Smooth muscle cell (in vitro differentiated cells): ENCODE results near the genes INKA1 and LSMEM2.

- RAMPAGE, long total RNA, result no peak
Observed at GRCh38 chr3:49020143-49021154, 1.5 kb upstream of the NDUFAF3 start.

GRCh38 chr3:49025238-49025809, 3.4 kb downstream of the NDUFAF3 start:
- RAMPAGE, long total RNA, result no peak

DNA sequence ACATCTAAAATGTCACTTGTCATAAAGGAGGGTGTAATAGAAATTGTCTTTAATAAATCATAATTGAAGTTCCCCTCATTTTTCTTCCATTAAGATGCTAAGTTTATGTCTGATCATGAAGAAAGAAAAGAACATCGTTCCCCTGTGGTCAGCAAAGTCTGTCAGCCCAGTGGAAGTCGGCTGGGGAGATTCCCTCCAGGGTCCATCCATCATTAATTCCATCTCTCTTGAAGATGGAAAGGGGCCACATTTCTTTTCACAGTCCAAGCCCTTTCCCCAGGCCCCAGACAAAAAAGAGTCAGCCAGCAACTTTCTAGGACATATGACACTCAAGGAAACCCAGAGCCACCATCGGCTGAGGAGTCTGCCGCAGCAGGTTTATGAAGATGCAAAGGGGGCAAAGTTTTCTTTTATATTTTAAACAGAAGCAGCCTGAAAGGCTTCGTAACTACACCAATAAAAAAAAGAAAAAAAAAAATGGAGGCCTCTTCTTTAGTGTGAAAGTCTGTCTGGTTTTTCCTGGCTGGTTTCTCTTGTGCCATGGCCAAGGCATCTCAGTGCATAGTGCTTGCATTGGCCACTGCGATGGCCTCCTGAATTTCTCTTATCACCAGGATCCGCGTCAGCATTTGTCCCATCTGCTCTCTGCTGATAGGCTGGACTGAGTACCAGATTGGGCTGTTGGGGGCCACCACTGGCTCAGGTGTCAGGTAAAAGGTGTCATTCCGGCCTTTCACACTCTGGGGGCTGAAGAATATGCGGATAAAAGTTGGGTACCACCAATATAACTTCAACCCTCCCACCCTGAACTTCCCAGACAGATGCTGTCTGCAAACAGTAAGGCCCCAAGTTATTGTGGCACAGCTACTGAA, 936 bp upstream of the IMPDH2 start:
- RAMPAGE, long total RNA, result no peak

DNA sequence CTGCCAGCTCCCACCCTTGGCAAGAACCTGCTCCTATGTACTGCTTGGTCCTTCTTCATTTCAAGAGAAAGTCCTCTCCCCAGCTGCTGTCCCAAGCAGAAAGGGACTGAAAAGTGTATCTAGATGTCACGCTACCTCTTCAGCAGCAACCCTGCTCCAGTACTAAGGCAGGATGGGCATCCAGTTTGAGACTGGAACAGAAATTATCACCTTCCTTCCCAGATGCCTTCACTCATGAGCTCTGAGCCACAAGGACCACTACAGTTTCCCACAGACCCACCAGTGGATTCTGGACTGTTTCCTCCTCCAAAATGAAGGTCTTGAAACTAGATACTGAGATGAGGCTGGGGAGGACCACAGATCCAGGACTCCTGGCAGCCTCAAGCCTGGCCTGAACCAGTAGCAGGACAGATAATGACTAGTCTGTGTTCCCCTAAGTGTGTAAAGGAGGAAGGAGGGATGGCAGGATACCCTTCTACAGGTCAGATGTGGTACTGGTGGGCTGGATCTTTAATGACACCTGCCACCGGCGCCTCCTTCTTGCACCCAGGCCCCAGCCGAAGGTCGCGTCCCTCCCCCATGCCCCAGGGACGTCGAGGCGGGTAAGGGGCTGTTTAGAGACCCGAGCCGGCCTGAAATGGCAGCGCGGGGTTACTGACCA, 684 bp downstream of the USP19 start:
- RAMPAGE, long total RNA, result no peak

GRCh38 chr3:49173216-49174038, 2.0 kb downstream of the KLHDC8B start:
- RAMPAGE, long total RNA, result no peak

GRCh38 chr3:49343235-49343658, 3.4 kb upstream of the USP4 start:
- RAMPAGE, long total RNA, result no peak

GRCh38 chr3:49378240-49378986, 20.3 kb upstream of the GPX1 start:
- RAMPAGE, long total RNA, result no peak

DNA sequence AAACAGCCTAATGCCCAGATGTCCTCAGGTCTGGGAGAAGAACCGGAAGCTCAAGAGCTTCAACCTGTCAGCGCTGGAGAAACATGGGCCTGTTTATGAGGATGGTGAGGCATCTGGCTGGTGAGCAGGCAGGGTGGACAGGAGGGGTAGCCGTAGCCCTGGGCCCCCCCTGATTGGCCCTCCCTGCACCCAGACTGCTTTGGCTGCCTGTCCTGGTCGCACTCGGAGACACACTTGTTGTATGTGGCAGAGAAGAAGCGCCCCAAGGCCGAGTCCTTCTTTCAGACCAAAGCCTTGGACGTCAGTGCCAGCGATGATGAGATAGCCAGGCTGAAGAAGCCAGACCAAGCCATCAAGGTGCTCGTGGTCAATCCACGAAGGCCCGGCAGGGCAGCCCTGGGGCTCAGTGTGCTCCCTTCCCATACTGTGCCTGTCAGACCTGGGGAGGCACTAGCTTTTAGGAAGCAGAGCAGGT, 1.7 kb downstream of the APEH start:
- RAMPAGE, long total RNA, result no peak

DNA sequence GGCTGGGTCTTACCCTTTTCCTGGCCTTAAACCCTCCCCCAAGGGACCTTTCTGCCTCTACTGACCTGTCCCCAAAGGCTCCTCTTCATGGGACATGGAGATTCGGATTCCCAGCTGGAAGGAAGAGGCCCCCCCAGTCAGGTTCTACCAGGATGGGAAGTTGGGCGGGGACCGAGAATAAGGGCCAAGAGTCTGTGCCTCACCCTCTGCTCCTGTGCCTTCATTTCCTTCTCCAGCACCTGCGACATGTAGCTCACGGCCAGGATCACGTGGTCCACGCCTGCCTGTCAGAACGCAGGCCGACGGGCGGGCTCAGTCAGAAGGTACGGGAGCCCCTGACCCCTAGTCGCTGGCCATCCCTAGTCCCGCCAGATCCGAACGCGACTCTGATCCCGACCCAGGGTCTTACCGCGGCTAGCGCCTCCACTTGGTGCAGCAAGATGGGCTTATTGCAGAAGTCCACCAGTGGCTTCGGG, 524 bp downstream of the GMPPB start:
- RAMPAGE, long total RNA, result no peak

GRCh38 chr3:49724626-49724964, 844 bp upstream of the GMPPB start:
- RAMPAGE, long total RNA, result no peak

GRCh38 chr3:49802942-49803878, at the start of gene INKA1:
TSS of gene INKA1 (plus strand) at chr3:49803261.
- RAMPAGE, long total RNA, result no peak

DNA sequence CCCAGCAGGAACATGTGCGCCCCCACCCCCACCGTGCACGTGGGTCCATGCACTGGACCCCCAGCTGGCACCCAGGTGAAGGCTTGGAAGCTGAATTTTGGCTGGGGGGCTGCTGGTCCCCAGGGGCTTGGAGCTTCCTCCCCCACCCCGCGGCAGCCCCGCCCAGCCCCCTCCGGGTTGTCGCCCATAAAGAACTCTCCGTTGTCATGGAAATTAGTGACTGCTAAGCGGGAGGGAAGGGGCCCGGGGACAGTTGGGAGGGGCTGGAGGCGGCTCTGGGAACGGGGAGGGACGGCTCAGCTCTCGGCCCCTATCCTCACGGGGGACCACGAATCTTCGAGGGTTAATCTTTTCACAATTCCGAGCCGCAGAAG, 562 bp downstream of the CAMKV start:
- RAMPAGE, long total RNA, result no peak

DNA sequence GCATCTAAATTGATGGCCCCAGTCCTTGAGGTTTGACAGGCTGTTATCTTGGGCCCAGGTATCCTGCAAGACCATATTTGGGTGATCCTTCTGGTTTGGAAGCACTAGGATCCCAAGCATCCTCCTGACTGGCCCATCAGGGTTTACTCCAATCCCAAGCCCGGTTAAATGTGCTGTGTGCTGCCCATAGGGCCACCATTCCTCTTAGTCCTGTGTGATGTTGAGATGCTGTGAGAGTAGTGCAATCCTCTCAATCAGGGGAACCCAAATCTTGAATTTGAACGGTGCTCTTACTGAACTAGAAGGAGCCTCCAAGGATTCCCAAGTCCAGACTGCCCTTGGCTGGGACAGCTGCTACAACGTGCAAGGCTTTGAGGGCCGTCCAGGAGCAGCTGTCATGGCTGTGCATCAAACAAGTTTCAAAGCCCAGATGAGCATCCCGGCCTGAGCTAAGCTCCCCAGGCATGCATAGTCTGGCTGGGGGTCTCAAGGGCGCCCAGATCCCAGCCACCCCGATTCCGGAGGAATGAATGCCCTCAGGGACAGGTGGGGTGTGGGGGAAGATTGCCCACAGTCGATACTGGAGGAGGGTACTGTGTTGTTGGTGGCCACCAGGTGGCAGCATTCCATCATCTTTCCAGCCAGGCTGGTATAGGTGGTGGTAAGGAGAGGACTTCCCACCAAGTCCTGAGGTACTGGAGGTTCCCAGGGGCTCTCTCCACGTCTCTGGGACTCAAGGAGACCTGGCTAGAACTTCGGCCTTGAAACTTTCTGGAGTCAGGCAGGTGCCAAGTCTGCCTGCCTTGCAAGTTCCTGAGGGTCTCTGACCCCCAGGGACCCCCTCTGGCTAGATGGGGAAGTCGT, 32.6 kb downstream of the RBM5 start:
- RAMPAGE, long total RNA, result no peak

DNA sequence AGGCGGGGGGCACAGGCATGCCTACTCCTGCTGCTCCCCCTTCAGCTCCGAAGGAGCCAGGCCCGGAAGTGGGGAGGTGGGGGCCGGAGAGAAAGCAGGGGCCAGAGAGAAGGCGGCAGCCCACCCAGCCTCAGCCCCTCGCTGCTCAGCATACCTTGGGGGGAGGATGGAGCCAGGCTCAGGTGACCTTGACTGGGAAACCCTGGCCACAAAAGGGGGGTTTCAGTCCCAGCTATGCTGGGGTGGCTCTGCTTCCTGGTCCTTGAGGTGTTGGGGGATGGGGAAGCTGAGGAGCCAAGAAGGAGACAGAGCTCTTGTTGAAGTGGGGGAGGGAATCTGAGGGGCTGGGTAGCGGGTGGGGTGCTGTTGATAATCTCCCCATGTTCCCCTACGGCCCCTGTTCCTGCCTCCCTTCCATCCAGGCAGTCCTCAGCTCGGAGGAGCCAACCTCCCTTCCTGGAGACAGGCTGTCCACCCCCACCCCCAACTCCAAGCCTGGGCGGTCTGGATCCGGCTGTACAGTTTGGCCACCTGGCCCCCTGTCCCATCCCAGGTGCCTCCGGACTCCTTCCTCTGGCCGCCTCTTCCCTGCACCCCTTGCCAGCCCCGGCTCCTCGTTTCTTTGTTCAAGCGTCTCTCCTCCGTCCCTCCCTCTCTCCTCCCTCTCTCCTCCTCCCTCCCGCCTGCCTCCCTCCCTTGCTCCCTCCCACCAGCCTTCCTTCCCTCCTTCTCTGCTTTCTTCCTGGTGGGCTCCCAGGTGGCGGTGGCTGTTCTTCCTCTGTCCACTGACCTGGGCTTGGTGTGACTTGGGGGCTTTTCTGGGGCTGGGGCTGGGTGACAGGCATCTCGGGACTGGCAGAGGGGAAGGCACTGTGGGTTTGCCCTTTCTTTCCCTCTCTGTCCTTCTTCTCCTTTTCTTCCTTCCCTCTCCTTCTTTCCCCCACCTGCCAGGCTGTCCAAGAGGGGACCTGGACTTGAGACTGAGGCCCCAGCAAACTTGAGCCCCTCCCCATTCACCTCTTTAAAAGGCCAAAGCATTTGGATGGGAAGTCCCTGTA, 1.9 kb downstream of the SEMA3F start:
- RAMPAGE, long total RNA, result no peak

DNA sequence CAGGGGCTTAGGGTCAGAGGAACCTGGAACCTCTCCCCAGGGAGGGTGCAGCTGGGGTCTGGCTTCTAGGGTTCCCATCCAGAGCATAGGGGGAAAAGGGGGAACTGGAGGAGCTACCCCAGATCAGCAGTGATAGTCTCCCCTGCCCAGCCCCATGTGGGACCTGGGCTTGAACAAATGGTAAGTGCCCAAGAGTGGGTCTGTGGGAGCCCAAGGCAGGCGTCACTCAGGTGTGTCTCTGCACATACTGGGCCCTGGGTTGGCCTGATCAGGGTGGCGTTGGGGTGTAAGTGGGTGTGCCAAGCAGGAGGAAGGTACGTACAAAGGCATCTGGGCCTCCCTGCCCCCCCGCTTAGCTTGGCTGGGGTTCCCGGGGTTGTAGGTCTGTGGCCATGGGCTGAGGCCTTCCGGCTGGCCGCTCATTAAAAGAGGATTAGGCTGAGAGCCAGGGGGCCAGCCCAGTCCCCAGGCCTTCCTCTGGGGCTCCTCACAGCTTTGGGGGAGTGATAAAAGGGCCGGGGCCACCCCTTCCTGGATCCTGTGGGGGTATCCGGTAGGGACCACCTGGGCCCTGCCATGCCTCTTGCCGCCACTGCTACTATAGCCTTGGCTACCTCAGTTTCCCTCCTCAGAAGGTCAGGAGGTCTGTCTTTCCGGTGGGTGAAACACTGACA, 13.2 kb downstream of the SEMA3F start:
- RAMPAGE, long total RNA, result no peak

GRCh38 chr3:50239122-50239710, 3.2 kb downstream of the GNAI2 start:
- RAMPAGE, long total RNA, result no peak

DNA sequence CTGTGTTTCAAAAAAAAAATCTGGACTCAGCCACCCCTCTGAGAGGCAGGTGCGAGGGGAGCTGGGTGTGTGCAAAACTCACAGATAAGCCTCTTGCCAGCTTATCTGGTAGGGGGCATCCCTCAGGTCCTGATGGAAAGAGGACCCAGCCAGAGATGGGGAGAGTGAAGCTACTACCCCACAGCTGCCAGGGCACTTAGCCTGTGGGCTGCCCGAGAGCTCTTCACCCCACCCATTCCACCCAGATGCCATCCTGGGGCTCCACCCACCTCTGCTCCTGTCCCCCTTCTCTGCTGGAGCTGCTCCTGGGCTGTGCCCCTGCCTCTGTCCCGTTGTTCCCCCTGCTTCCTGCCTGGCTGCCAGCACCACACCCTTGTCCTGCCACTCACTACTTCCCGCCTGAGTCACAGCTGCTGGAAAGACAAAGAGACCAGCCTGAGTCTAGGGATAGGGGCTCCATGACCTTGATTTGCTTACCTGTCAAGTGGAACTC, 12.3 kb downstream of the GNAI2 start:
- RAMPAGE, long total RNA, result no peak

GRCh38 chr3:50259422-50259715, 9.6 kb upstream of the SEMA3B start:
- RAMPAGE, long total RNA, result no peak

DNA sequence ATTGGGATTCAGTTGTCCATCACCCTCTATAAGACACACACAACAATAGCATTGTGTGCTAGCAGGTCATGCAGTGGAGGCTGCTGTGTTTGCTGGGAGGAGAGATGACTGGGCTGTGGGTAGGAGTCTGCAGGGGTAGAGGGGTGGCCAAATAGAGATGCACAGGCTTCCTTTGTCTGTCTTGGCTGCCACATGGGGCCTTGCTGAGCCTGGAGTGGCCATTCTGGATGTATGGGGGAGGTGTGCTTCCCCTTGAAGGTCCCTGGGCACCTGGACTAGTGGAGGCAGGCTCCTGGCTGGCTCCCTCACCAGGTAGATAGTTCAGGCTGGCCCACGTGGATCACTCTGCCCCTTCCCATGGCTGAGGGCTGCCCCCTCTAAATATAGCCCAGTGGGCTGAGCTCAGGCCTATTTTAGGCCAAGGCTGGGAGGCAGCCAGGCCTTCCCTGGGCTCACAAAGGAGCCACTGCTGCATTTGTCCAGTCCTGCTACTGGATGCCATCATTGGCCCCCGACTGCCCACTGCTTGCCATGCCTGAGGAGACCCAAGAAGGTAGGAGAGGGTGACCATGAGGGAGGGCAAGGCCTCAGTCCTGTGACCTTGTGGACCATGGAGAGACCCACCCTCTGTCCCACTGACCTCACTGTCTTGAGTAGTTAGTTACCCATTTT, at the start of gene LSMEM2:
TSS of gene LSMEM2 (plus strand) at position 469 of the 672 bp plus-strand sequence.
- RAMPAGE, long total RNA, result no peak

DNA sequence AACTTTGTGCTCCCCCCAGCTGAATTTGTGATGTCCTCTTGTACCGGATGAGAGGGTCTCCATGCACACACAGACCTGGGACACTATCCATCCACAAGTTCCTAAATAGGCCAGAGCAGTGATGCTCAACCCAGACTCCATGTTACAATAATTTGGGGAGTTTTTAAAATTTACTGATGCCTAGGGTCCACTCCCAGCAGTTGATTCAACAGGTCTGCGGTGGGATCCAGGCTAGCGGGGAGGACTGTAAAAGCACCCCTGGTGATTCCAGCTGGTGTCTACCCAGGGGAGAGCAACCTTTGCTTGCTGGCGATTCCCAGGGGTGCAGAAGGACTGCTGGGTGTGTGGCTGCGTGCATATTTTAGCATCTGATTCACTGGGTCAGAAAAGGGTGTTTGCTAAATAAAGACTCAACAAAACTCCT, 928 bp downstream of the RASSF1 start:
- RAMPAGE, long total RNA, result no peak